Neutrophil (primary cell): Measurements from ENCODE around the genes FBXO5 and RGS17.

GRCh38 chr6:151352520-151352994 is 38.8 kb downstream of the ZBTB2 start:
- PRO-cap: no peak

DNA sequence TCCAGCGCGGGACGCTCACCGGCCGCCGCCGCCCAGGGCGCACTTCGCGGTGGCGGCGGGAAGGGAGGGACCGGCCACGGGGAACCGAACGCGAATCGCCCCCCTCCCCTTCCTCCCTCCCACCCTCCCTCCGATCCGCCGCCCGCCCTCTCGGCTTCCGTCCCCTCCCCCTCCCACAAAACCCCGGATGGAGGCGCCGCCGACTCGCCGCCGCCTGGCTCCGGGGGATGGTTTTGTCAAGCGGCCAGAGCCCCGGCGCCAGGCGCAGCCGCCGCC is 518 bp downstream of the ZBTB2 start:
- PRO-cap: unidirectional peak, plus-strand start at position 42 of the sequence

- PRO-cap: no peak
Observed at GRCh38 chr6:151807763-151808475, 437 bp downstream of the ESR1 start.

DNA sequence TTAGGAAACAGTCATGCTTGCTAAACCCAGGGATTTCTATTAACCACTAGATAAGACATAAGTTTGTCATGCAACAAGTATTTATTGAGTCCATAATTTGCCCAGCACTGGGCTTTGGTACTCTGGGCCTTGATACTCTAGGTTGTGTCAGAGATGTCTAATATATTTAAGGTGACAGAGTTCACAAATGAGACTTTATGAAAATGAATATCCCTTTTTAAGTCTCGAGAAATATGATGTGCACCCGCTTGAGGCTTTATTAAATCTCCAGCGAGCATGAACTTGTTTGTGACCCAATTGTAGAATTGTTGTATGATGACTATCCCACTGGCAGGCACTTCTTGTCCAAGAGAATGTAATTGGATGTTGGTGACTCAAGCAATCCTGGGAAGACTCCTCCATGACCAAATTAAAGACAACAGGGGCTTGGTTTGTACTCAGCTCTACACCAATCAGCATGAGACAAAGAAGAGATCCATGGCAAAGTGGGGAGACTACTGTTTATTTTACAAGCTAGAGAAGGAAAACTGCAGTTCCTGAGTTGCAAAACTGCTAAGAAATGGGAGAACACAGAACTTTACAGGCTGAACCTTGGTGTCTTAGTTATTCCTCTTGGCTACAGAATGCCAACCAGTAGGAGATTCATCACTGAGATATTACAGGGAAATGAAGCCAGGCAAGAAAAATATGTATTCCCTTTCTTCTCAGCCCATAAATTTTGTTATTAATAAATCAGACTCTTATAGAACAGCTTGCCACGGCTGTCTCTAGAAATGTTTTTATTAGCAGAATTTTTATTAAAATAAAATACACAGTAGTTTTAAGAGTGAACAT is 109.4 kb downstream of the ESR1 start:
- PRO-cap: no peak

DNA sequence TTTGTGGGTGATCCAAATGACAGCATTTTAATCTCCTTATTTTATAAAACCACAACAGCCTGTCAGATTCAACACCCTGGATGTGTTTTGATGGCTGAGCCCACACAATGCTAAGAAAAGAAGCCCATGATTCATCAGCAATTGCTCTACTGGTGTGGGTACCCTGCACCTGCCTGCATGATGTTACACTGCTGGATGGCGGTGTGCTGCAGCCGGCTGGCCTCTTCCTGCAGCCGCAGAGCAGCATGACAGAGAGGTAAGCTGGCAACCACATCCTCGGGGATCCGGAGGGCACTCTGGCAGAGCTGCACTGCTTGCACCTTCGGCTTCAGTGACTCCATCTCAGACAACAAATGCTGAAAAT is 327.5 kb downstream of the SYNE1 start:
- PRO-cap: no peak

DNA sequence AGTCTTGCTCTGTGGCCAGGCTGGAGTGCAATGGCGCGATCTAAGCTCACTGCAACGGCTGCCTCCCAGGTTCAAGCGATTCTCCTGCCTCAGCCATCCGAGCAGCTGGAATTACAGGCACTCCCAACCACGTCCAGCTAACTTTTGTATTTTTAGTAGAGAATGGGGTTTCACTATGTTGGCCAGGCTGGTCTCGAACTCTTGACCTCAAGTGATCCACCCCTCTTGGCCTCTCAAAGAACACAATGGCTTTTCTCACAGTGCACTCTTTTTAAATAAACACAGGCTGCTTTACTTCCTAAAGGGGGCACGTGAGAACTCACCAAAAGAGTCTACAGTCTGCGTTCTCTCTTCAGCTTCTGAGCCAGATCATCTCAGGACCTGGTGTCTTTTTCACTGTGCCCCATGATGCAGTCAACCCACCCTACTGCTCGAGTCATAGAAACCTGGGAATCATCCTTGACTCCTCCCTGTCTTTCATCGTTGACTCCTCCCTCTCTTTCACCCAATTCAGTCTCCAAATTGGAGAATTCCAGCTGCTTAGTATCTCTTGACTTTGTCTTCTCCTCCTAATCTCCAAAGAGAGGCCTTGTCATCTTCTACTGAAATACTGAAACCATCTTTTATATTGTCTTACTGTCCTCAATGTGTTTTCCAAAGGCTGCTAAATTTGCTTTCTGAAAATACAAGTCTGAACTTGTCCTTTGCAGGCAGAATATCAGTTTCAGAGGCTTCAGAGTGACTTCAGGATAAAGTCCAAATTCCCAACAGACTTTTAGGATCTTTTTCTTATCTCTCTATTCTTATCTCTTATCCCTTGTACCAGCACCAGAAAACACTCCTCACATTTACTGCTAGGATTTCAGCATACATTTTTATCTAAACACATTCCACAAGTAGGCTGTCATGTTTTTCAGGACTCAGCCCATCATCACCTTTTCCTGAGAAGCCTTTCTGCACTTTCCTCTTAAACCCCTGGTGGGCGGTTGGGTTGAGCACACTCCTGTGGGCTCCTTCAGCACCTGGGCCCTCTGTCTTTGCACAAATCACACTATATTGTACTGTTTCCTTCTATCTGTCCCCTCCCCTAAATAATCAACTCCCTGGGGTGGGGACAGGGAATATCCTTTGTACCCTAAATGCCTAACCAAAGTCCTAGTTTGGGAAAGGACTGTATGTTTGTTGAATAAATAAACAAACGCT is 323.3 kb downstream of the SYNE1 start:
- PRO-cap: no peak

DNA sequence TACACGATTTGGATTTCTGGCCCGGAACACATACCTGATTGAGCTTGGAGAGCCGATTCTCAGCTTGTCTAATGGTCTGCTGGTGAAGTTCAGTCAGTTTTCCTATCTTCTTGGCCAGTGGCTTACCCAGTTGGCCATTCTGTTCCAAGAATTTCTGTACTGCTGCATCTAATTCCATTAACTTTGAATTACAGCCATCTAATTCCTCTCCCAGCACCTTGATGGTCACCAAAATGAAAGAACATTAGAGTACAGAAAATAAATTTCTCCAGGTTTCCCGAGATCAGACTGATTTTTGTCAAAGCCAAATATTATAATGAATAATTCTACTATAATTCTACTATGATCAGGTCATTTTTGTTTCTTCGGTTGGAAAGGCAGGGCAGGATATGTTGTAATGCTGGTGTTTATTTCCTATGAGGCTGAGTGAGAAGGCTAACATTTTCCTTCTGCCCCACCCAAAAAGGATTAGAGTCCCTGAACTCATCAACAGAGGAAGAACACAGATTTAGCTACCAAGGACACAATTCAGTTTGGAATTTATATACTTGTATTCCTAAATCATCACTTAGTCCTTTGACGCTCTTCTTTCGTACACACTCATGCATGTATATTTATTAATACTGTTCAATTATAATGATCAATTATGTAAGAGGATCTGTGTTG is 319.0 kb downstream of the SYNE1 start:
- PRO-cap: no peak

DNA sequence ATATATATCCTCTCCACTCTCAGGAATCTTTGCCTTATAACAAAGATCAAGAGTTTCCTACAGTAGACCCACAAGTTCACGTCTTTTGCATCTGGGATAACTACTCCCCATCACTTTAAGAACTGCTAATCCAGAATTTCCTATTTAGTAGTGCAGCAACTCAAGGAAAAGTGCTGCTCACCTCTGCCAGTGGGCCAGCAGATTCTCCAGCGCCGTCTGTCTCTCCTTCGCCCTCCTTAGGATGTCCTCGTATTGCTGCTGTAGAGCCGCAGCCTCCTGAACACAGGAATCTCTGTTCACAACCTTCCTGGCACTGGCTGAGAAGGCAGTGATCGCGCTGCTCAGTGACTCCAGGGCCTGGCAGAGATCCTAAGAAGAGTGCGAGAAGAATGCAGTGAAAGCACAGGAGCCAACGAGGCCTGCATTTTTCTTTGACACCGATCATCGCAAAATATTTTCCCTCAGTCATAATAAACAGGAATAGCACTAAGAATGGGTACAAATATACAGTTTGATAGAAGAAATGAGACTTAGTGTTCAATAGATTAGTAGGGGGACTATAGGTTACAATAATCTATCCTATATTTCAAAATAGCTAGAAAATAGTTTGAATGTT is 209.0 kb downstream of the SYNE1 start:
- PRO-cap: no peak

GRCh38 chr6:152572222-152572845 is 64.8 kb downstream of the SYNE1 start:
- PRO-cap: no peak

GRCh38 chr6:152635775-152636730 is 1.1 kb downstream of the SYNE1 start:
- PRO-cap: no peak

- PRO-cap: no peak
Observed at GRCh38 chr6:152701772-152702399, 4.2 kb downstream of the MYCT1 start.

GRCh38 chr6:152981946-152983185 is at the start of gene FBXO5:
Gene FBXO5 (minus strand): TSS chr6:152983041.
- PRO-cap: no peak

- PRO-cap: no peak
Observed at GRCh38 chr6:152983186-152984090, 597 bp upstream of the FBXO5 start.

GRCh38 chr6:153130871-153131610 is at the start of gene RGS17:
Gene RGS17 (minus strand): TSS chr6:153131282.
- PRO-cap: no peak

DNA sequence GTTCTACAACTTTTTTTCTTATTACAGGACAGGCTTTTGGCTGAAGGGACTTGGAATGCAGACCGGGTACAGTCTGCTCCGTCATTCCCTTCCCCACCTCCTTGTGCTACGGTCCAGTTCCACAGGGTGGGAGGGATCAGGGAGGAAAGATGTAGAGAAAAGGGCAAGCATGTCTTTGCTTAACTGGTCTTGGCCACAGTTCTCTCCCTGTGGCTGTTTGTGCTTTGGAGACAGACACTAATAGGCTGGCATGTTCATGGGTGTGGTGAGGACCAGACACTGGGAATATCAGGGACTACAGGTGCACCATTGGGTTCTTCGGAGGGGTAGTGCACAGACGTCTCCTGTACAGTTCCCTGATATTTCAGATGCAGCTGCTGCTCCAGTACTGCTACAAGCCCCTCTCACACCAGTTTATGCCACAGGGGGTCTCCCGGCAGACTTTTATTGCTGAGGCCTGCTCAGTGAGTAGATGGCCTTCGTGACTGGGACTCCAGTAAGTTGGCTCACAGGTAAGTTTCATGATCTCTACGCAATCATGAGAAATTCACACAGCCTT is 12.3 kb upstream of the RGS17 start:
- PRO-cap: no peak

- PRO-cap: no peak
Observed at GRCh38 chr6:154245331-154246291, 111.0 kb downstream of the IPCEF1 start.

- PRO-cap: no peak
Observed at GRCh38 chr6:154416933-154417904, 60.6 kb upstream of the IPCEF1 start.

GRCh38 chr6:154460358-154460919 is 50.0 kb downstream of the CNKSR3 start:
- PRO-cap: no peak

- PRO-cap: no peak
Observed at GRCh38 chr6:154592253-154592947, 81.9 kb upstream of the CNKSR3 start.

GRCh38 chr6:154684035-154684518 is 49.1 kb upstream of the SCAF8 start:
- PRO-cap: no peak